Osteocyte (in vitro differentiated cells): ENCODE results near the gene CLSTN1.

- PRO-cap: no peak
Measured at GRCh38 chr1:9304071-9304496, 11.4 kb downstream of the SPSB1 start.

GRCh38 chr1:9413026-9413948 is 120.6 kb downstream of the SPSB1 start:
- PRO-cap: no peak

DNA sequence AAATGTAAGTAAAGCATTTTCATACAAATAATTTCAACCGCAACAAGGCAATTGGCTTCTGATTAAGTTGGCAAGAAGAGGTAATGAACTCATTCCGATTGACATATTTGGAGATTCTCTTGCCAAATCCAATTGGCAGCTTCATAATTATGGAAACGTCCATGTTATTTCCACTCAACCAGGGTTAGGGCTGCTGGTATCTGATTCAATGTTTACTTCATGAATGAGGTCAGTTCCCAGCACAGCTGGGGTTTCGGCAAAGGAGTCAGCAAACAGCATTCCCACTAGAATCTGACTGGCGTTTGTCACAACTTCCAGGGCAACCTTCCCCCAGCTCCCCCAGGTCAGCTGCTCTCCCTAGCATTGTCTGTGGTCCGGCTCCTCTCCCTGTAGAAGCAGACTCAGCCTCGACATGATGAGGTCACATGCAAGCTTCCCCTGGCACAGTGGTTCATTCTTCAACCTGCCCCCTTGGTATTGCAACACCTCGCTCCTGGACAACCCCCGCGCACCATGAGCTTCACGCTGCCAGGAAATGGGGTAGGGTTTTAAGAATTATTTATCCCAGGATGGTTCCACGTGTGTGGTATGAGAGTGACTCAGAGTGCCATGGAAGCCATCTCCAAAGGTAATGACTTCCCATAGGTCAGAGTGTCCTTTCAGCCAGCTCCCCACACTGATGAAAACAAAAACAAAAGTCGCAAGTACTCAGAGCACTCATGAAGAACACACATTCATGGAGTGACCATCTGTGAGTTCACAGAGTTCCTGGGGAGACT is 100.7 kb upstream of the SLC25A33 start:
- PRO-cap: no peak

GRCh38 chr1:9452349-9453117 is 86.7 kb upstream of the SLC25A33 start:
- PRO-cap: no peak

DNA sequence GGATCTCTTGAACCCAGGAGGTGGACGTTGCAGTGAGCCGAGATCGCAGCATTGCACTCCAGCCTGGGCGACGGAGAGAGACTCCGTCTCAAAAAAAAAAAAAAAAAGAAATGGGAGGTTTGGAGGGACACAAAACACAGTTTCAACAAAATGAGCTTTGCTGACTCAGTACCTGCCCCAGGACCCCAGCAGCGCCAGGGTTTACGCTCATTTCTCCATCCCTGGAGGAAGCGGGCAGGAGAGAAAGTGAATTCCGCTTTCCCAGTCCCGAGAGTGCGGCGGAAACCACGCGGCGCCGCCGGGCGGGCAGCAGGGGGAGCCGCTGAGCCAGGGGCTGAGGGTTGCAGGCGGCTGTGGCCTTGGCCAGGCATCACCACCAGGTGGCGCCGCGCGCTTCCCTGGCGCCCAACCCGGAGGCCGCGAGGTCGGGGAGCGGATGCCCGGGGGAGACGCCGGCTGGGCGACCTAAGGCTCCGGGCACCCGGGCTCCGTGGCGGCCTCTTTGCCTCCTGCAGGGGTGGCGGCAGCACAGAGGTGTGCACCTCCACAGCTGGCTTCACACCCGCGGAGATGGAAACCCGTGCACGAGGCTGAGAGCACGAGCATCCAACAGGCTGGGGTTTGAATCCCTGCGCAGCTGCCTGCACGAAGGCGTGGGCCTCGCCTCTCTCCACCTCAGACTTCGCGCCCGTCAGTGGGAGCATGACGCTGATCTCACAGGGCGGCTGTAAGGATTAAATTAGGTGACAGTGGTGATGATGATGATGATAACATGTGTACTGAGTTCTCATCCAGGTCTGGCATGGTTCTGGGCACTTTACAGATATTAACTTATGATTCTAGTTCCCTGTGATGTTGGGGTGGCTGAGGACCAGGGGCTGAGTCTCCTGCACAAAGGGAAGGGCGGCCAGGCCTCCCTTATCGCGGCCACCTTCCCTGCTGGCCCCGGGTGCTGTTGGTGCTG is 24.4 kb upstream of the PIK3CD start:
- PRO-cap: no peak

DNA sequence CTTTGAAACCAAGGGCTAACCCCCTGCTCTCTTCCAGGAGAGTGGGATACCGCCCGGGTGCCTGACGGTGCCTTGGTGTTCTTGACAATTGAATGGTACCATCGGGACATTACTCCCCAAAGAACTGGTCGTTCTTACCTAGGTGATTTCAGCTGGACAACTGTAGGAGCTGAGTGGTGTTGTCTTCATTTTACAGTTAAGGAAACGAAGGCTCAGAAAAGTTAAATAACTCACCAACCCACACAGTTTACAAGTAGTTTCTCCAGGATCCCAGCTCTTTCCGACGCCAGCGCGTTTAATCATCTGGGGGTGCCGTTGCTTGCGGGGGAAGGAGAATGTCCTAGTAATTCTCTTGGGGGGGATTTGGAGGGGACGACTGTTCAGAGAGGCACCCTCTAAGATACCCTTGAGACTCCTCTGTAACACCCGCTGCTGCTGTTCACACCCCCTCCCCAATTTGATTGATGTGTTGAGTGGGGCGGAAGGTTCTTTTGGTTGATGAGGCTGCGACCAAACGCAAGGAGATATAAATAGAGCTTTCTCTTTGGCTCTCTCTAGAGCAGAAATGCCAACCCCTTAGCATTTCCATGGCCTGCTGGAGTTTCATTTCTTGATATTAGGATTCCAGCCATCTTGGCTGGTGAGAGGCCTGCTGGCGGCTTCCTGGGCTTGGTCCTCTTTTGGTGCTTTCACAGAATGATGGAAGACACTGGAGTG is 1.8 kb downstream of the PIK3CD start:
- PRO-cap: no peak

DNA sequence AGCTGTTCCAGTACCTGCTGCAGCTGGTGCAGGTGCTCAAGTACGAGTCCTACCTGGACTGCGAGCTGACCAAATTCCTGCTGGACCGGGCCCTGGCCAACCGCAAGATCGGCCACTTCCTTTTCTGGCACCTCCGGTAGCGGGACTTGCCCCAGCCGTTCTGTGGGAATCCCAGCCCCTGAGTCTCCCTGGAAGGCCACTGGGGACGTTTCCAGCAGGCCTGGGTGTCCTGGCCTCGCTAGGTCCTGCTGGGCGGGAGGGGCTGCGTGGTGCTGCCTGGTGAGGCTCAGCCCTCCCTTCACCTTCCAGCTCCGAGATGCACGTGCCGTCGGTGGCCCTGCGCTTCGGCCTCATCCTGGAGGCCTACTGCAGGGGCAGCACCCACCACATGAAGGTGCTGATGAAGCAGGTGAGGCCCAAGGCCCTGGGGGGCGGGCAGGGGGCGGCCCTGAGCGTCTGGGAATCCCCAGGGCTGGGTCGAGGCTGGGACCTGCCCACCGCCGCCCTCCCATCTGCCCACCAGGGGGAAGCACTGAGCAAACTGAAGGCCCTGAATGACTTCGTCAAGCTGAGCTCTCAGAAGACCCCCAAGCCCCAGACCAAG is 70.0 kb downstream of the PIK3CD start:
- PRO-cap: no peak

GRCh38 chr1:9731127-9731505 is 79.6 kb downstream of the PIK3CD start:
- PRO-cap: no peak

DNA sequence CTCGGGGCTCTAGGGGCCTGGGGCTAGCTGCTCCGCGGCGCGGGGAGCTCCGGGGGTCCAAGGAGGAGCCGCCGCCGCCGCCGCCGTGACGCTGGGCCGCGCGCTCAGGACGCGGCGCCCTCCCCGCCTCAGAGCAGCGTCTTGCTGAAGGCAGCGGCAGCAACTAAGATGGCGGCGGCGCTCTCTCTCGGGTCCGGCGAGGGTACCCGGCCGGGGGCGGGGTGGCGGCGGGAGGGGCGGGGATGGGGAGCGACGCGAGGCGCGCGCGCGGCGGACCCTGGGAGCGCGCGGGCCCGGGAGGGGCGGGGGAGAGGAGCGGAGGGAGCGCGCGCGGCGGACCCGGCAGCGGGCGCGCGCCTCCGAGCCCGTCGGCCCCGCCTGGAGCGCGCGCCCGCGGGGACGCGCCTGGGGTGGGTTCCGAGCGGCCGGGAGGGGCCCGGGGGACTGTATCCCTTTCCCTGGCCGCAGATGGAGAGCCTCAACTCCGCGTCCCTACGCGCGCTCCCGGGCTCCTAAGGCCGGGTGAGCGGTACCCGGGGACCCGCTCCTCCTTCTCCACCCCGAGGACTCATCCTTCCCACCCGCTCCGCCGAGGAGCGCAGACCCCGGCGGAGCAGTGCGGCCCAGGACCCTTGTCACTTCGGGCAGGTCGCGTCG is at the start of gene CLSTN1:
Gene CLSTN1 (minus strand): TSS at position 170 of the 657 bp plus-strand sequence.
- PRO-cap: bidirectional peak, plus-strand start at position 384 of the sequence, minus-strand start at position 165 of the sequence

GRCh38 chr1:10494954-10495752 is 20.4 kb downstream of the PEX14 start:
- PRO-cap: no peak

GRCh38 chr1:10510496-10511354 is 36.0 kb downstream of the PEX14 start:
- PRO-cap: no peak

DNA sequence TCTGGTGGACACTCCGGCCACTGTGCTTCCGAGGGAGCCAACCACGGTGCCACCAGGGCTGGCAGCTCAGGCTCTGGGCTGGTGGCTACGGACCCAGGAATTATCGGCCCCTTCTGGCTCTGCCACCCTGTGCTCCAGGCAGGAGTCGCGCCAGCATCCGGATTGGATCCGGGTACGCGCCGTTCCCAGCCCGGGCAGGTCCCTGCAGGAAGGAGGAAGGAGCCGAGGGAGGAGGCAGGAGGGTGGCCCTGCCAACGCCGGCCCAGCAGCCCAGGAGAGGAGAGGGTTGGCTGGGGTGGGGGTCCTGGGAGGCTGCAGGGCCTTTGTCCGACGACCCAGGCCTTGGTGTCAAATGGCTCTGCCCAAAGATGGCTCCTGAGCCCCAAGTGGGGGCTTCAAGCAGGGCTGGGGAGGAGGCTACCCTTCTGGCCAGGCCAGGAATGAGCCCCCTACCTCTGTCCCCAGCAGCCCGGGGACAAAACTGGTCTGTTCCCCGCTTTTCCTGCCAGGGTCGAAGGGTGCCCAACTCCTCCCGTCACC is 160.4 kb downstream of the CASZ1 start:
- PRO-cap: no peak

- PRO-cap: no peak
Measured at GRCh38 chr1:10655500-10656056, 140.9 kb downstream of the CASZ1 start.

- PRO-cap: no peak
Measured at GRCh38 chr1:10665764-10666361, 130.6 kb downstream of the CASZ1 start.

DNA sequence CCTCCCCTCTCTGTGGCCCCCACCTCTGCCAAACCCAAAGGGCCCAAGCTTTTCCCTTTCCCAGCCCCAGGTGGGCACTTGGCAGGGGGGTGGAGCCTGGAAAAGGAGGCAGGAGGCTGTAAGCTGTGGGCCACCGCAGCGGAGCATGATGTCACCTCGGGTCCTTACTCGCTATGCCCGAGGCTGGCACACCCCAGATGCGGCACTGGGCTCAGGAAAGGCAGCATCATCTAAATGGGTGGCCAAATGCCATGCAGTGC is 124.9 kb downstream of the CASZ1 start:
- PRO-cap: no peak

- PRO-cap: no peak
Measured at GRCh38 chr1:10692152-10693072, 104.0 kb downstream of the CASZ1 start.

DNA sequence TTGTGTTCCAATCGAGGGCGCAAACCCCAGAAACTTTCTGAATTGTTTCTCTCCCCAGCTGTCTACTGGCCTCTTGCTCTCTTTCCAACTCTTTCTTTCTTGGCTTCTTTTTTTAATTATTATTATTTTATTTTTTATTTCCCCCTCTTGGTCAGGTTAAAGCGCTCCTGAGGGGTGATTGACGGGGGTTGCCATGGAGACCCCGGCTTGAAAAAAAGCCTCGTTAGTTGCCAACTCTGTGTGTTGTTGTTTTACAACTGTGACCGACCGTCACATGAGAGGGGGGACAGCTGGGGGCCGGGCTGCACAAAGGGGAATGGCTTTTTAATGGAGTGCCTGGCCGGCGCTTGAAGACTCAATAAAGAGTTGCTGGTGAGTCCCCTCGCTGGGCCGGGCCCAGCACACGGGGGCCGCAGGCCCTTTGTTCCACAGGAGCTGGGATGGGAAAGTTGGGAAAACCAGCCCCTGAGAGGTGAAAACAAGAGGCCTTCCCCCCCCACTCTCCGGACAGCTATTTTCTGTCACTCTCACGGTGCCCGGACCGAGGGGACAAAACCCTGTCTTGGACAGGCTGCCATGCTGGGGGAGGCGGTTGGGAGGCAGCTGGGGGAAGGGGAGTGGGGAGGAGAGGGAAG is 67.8 kb downstream of the CASZ1 start:
- PRO-cap: no peak

GRCh38 chr1:10776170-10776914 is 20.1 kb downstream of the CASZ1 start:
- PRO-cap: no peak

- PRO-cap: no peak
Measured at GRCh38 chr1:10777934-10778479, 18.4 kb downstream of the CASZ1 start.

- PRO-cap: no peak
Measured at GRCh38 chr1:10794757-10795469, 1.5 kb downstream of the CASZ1 start.